ENCODE results near the genes CHEK2 and HSCB.

GRCh38 chr22:26742351-26742949, 120.7 kb downstream of the CRYBA4 start:
- PRO-cap, result no peak
- RAMPAGE, long total RNA, 2 experiments, result no peak in any of the 2 experiments

GRCh38 chr22:27462031-27462642, 339.4 kb downstream of the MN1 start:
- PRO-cap, result no peak
- RAMPAGE, long total RNA, 2 experiments, result no peak in any of the 2 experiments

- PRO-cap, result bidirectional peak, plus-strand start at chr22:27512541, minus-strand start at chr22:27512480
- RAMPAGE, long total RNA, 2 experiments, result no peak in any of the 2 experiments
Measured at GRCh38 chr22:27512215-27512877, 289.2 kb downstream of the MN1 start.

DNA sequence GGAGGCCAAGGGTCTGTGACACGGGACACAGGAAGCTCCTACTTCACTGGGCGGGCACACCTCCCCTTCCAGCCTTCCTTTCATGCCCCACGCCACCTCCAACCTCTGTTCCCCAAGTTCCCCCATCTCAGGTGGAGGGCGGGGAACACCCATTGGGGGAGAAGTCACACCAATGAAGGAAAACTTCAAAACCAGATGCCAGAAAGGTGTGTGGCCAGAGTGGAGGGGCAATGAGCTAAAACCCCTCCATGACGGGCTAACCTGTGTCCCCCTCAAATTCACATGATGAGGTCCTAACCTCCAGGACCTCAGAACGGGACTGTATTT, 250.5 kb downstream of the MN1 start:
- PRO-cap, result no peak
- RAMPAGE, long total RNA, 2 experiments, result no peak in any of the 2 experiments

DNA sequence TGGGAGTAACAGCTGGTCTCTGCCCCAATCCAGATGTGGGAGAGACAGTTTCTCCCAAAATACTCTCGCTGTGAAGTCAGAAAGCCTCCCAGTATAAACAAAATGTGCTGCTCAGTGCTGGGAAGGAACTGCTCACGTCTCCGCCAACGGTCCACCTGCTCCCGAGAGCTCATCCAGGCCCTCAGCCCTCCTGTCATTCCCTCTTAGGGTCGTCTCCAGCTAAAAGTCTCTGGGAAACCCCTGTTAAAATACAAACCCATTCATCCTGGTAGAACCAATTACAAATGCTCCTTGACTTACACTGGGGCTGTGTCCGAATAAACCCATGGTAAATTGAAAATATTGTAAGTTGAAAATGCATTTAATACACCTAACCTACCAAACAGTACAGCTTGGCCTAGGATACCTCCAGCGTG, 219.7 kb downstream of the MN1 start:
- PRO-cap, result no peak
- RAMPAGE, long total RNA, 2 experiments, result no peak in any of the 2 experiments

DNA sequence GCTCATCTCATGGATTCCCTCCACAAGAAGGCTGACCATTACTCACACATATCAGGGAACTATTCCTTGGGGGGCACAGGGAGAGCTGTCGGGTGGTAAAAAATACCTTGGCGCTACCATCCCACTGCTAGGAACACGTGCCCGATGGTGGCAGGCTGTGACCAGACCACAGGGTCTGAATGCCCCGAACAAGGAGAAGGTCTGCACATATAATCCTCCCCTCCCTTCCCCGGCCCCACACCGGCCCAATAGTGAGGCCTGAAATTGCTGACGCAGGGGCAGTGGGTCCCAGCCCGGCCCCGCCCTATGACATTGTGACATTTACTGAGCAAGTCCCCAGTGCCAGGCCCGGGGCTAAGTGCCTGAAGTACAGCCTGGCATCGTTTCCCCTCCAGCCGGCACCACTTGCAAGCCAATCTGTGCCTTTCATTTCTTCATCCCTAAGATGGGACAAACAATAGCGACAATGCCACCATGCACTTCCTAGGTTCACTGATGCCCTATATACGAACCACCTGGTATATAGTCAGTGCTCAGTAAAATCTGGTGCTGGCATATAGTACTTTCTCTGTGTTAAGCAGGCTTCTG, 19.4 kb downstream of the MN1 start:
- PRO-cap, result unidirectional peak, minus-strand start at position 181 of the sequence
- RAMPAGE, long total RNA, 2 experiments, result no peak in any of the 2 experiments

- PRO-cap, result no peak
- RAMPAGE, long total RNA, 2 experiments, result no peak in any of the 2 experiments
Measured at GRCh38 chr22:27791376-27791941, 10.1 kb downstream of the MN1 start.

GRCh38 chr22:27795848-27796641, 5.5 kb downstream of the MN1 start:
- PRO-cap, result unidirectional peak, minus-strand start at chr22:27796148
- RAMPAGE, long total RNA, 2 experiments, result no peak in any of the 2 experiments

DNA sequence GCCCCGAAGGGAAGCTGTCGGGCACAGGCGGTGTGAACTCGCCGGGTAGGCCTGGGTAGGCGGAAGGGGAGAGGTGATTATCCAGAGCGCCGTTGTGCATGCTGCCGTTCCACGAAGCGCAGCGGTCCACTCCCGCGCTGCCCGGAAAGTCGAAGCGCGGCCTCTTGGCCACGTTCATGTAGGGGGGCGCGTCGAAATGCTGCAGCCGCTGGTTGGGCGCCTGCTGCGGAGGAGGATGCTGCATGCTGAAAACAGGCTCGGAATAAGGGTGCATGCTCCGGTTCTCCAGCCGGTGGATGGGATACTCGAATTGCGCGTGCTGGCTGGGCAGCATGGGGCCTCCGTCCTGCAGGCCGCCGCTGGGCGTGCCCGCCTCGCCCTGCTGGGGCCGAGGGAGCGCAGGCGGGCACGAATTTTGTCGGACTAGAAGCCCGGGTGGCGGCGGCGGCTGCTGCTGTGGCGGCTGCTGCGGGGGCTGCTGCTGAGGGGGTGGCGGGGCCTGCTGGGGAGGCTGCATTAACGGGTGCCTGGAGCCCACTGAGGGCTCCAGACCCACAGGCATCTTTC, 2.5 kb downstream of the MN1 start:
- PRO-cap, result bidirectional peak, plus-strand start at position 426 of the sequence, minus-strand start at position 151 of the sequence
- RAMPAGE, long total RNA, 2 experiments, result no peak in any of the 2 experiments

DNA sequence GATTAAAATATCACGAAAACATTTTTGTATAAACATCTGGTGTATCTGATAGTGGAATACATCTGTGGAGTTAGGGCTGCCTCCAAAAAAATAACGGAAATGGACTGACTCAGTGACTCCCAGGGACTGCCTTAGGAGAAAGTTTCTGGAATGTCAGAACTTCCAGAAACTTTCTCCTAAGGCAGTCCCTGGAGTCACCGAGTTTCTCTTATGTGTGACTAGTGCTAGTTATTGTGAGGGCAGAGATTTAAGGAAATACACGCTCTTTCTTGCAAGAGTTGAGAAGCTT, 1.3 kb upstream of the PITPNB start:
- PRO-cap, result no peak
- RAMPAGE, long total RNA, 2 experiments, result no peak in any of the 2 experiments

DNA sequence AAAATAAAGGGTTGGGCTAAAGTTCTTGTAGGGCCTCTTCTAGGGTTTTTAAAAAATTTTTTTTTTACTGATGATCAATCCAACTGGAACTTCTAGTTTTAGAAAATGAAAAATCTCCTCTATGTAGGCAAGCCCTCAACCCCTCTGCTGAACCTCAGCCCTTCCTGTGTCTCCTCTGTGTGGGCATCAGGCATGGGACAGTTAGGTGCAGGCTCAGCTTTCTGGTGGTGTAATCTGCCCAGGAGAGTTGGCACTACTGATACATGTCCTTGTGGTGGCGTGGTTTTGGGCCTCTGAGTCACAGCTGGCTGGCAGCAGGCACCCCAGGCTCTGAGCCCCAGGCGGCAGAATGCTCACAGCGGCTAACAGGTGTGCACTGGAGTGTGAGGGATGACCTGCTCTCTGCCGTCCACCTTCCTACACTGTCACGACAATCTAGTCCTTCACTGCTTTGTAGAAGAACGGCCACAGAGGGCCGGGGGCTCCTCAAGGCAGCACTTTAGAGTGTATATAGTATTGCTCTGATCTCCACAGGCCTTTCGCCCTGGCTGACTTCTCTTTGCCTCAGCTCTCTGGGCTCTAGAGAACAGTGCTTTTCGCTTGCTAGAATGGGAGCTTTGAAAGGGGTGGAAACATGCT, 100.3 kb upstream of the PITPNB start:
- PRO-cap, result no peak
- RAMPAGE, long total RNA, 2 experiments, result no peak in any of the 2 experiments

DNA sequence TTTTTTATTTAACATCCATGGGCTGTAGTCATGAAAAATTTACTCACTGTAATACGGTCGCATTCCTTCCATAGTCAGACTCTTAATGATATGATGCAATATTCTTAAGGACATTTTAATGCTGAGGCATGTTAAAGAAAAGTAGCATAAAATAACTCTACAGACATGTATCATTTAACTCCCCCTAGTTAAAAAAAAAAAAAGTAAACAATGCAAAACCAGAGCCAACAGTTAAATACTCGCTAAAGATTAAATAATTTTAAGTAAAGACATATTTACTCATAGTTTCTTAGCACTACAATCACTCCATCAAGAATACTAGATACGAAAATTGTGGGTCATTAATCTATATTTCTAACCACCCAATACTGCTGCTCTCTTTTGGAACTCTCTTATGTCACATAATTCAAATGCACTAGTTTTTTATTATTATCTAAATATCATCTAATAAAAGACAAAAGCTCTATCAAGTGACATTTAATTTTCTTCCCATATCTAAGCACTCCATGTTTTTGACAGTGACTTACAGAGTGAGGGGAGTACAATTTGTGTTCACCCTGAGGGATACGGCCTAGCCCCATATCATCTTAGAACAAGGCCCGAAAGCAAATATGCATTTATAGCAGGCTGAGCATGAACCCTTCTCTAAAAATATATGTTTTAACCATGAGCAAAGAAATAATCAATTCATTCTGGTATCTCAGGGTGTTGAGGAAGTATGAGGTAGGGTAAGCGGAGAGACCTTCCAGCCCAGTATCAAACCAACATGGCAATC, 131.8 kb downstream of the TTC28 start:
- PRO-cap, result no peak
- RAMPAGE, long total RNA, 2 experiments, result no peak in any of the 2 experiments

GRCh38 chr22:28576887-28577366, 102.7 kb downstream of the TTC28 start:
- PRO-cap, result no peak
- RAMPAGE, long total RNA, 2 experiments, result no peak in any of the 2 experiments

DNA sequence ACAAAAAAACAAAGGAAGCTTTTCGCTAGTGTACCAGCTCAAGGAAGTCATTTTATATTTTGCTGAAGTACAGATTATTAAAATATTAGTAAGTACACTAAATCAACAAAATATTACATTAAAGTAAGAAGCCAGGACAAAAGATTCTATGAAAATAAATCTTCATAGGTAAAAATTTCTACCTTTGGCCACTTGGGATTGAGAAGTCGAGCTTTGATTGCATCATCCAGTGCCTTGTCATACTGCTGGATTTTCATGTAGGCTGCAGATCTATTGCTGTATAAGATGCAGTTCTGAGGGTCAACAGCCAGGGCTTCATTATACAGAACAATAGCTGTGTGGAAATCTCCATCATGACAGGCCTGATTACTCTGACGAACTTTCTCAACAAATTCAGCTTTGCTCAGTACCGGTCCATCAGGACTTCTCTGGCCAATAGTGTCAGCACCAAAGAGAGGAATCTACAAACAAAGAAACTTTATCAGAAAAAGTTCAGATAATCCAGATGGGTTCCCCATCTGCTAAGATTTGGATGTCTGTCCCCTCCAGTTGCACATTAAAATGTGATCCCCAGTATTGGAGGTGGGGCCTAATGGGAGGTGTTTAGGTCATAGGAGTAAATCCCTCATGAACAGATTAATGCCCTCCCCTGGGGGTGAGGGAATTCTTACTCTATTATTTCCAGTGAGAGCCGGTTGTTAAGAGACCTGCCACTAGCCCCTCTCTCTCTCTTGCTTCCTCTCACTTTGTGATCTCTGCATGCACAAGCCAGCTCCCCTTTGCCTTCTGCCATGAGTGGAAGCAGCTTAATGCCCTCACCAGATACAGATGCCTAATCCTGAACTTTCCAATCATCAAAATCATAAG, 50.0 kb downstream of the TTC28 start:
- PRO-cap, result no peak
- RAMPAGE, long total RNA, 2 experiments, result no peak in any of the 2 experiments

DNA sequence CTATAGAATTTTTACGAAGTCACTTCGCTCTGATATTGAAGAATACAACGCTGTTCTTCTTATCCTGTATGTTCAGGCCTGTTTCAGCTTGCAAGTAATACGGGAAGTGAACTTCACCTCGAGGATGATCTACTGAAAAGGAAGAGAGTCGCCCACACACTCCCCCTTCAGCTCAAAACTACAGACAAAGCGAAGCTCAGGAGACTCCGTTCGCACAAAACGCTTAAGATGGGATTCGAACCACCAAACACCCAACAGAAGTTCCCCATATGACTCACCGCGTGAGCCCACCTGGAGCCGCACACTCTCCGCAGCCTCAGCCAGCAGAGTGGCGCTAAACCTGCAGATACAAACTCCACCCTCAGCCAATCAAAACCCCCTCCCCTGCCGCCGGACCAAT, at the start of gene CHEK2:
CHEK2 (minus strand) TSS at position 330 of the 400 bp plus-strand sequence.
- PRO-cap, result bidirectional peak, plus-strand start outside the sequence, minus-strand start at position 330 of the sequence
- RAMPAGE, long total RNA, 2 experiments, result start-site peak on the minus strand in 2 of 2 experiments, centred at positions 330 to 342 of the sequence, 9 to 22 reads per replicate

DNA sequence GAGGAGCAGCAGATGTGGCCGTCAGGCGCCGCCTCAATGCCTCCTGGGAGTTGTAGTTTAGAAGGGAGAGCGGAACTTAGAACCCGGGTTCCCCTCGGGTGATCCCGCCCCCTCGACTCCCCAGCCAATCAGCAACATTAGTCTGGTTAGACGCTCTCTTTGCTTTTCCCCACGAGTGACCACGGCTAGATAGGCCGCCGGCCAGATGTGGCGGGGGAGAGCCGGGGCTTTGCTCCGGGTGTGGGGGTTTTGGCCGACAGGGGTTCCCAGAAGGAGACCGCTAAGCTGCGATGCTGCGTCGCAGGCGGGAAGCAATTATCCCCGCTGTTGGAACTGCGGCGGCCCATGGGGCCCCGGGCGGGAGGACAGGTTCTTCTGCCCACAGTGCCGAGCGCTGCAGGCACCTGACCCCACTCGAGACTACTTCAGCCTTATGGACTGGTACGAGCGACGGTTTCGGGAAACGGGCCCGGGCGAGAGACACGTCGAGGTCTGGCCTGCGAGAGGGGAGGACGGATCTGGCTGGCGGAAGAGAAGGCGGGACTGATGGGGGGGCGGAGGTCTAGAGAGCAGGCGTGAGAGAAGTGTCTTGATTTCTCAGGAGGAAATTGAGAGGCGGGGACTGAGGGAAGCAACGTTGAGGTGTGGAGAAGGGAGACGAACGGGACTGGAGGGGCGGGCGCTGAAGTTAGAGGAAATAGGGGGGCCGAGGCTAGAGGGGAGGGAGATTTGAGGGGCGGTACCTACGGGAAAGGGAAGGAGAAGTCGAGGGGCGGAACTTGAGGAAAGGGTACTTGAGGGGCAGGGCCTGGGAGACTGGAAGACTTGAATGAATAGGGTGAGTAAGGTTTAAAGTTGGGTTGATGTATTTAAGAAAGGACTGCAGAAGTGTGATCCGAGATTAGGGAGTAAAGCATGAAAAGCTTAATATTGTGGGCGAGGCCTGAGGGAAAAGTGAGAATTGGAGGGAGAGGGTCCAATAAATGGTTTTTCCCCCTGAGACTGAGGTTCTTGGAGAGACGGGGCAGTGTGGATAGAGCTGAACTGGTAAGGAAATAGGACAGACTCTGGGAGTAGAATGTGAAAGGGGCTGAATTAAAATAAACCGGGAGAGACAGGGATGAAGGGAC, at the start of gene HSCB:
HSCB (plus strand) TSS at position 149 of the 1,130 bp plus-strand sequence.
- PRO-cap, result bidirectional peak, plus-strand start at position 164 of the sequence, minus-strand start outside the sequence; unidirectional peak, plus-strand start at position 462 of the sequence; bidirectional peak, plus-strand start at position 793 of the sequence, minus-strand start at position 520 of the sequence
- RAMPAGE, long total RNA, 2 experiments, result start-site peak on the plus strand in 2 of 2 experiments, centred at positions 153 to 755 of the sequence, 17 to 64 reads per replicate

- PRO-cap, result no peak
- RAMPAGE, long total RNA, 2 experiments, result no peak in any of the 2 experiments
Measured at GRCh38 chr22:28750739-28750960, 8.8 kb downstream of the HSCB start.

GRCh38 chr22:28773208-28773684, 751 bp downstream of the CCDC117 start:
- PRO-cap, result bidirectional peak, plus-strand start at chr22:28773250, minus-strand start at chr22:28773074; unidirectional peak, minus-strand start at chr22:28773293; unidirectional peak, minus-strand start at chr22:28773359; bidirectional peak, plus-strand start at chr22:28773544, minus-strand start at chr22:28773359
- RAMPAGE, long total RNA, 2 experiments, result no peak in any of the 2 experiments

GRCh38 chr22:28883041-28883402, 350 bp upstream of the ZNRF3 start:
- PRO-cap, result bidirectional peak, plus-strand start at chr22:28883496, minus-strand start at chr22:28883164
- RAMPAGE, long total RNA, 2 experiments, result no peak in any of the 2 experiments

GRCh38 chr22:28992513-28993111, 69.0 kb downstream of the C22orf31 start:
- PRO-cap, result no peak
- RAMPAGE, long total RNA, 2 experiments, result no peak in any of the 2 experiments

Data from right atrium auricular region (tissue), 2 donors.